Temporal lobe (tissue), 2 donors: ENCODE measurements around the genes RBBP5, NUAK2, LEMD1 and FAM72A.

DNA sequence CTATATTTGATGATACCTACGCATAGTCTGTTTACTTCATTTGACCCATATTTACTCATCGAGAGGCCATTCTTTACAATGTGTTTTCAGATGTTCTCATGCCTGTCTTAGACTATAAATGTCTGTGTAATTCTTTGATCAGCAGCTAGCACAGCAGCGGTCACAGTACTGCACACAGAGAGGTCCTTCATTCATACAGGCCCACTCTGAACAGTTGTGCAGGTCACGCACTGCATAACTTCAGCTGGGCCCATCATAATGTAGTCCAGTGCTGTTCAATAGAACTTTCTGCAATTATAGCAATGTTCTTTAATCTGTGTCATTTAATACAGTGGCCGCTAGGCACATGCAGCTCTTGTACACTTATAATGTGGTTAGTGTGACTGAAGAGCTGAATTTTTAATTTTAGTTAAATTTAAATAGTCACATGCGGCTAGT is 6.6 kb upstream of the NFASC start:
- RAMPAGE, long total RNA = no peak

GRCh38 chr1:204841665-204842374 is 13.4 kb downstream of the NFASC start:
- RAMPAGE, long total RNA = no peak

GRCh38 chr1:204878758-204879252 is 50.4 kb downstream of the NFASC start:
- RAMPAGE, long total RNA = no peak

GRCh38 chr1:205121276-205122164 is at the start of gene RBBP5:
Gene RBBP5, minus strand, starts transcription at chr1:205121978.
- RAMPAGE, long total RNA = no peak

DNA sequence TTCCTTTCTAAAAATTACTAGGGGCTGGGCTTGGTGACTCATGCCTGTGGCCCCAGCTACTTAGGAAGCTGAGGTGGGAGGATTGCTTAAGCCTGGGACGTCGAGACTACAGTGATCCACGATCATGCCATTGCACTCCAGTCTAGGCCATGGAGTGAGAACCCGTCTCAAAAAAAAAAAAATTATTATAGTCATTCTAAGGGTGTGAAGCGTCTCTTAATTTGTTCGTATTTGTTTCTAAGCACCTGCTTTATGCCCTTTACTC is 33.7 kb downstream of the TMCC2 start:
- RAMPAGE, long total RNA = no peak

DNA sequence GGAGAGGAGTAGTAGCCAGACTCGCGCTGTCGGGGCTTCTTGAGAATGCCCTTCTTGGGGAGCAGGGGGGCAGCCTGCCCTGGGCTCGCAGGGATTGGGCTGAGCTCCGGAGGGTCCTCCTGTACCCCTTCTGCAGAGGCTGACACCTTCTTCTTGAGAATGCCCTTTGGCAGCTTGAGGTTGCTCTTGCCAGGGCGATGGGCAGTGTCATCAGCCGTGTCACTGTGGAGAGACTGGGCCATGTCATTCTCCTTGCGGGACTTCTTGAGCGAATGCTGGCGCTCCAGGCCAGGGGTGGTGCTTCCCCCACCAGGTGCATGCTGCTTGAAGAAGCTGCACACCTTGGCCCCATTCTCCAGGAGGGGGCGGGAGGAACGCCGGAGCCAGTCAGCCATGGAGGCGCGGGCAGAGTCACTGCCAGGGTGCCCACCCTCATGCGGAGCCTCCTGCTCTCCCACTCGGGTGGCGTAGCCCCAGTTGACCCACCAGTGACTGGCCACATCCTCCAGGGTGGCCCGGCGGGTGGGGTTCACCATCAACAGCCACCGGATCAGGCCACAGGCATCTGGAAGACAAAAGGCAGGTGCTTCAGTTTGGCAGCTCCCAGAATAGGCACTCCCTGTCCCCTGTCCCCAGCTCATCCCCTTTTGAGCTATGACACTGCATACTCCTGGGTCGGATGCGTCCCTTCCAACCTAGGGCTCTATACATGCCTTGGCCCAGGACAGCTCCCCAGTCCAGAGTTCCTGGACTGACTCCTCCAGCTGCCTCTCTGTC is 17.4 kb downstream of the NUAK2 start:
- RAMPAGE, long total RNA = no peak

GRCh38 chr1:205321128-205322410 is at the start of gene NUAK2:
Gene NUAK2, minus strand, starts transcription at chr1:205321745.
- RAMPAGE, long total RNA = no peak

DNA sequence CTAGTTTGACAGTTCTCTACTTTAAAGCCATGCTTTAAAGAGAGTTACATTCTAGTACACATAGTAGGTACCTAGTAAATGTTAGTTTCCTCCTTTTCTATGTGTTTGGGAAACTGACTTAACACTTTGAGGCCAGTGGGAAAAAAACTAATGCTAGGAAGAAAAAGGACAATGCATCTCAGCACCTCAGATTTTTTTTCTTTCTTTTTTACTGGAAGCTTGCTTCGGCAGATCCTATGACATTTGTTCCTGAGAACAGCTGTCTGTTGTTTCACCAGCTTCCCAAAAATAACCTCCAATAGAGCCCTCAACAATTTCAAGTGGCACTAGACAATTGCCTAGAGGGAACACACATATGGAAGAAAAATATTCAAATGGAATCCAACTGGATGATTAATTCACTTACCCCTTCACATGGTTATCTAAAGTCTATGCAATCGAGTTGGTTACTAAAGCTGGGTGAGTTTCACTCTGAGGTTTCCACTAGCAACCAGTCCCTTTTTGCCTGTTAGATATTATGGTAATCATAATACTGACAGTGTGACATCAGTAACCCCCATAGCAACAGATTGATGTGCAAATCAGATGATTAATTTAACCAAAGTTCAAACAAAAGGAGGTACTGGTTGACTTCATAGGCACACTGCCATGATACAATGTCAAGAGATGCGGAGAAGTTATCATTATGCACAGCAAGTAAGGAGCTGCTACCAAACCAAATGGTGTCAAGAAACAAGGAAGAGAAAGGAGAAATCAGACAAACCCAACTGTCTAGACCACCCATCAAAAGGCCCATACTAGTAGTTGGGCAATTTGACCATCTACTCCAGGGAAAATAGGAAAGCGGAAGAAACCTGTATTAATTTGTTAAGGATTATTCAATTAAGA is at the start of gene LEMD1:
LEMD1 (minus strand) TSS at position 473 of the 888 bp plus-strand sequence.
- RAMPAGE, long total RNA = no peak

- RAMPAGE, long total RNA = no peak
These were observed 16.8 kb upstream of the LEMD1 start for GRCh38 chr1:205438409-205439202.

- RAMPAGE, long total RNA = no peak
These were observed 6.9 kb downstream of the BLACAT1 start for GRCh38 chr1:205448732-205449593.

DNA sequence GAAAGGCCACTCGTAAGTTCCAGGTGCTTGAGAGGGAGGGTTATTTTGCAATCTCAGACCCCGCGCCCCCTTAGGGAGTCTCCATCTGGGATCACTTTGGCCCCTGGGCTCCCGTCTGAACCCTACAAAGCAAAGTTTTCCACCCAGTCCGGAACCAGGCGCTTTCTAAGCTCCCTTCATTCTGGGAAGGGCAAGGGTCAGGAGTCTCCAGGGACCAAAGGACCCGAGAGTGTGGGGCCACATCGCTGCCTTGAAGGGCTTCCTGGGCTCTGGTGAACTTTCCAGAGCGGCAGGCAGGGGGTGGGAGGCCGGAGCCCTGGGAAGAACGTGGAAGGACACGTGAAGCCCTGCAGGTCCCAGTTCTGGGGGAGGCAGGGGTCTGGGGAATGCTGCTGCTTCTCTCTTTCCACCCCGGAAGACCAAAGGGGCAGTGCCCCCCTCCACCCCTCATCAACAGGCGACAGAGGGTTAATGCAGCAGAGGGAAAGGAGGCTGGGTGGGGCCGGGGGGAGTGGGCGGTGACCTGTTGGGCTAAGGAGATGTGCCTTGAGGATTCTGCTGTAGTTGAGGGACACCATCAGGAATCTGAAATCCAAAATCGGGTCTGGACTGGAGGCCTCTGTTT is 673 bp downstream of the CDK18 start:
- RAMPAGE, long total RNA = no peak

- RAMPAGE, long total RNA = no peak
These were observed 11.3 kb downstream of the SLC45A3 start for GRCh38 chr1:205668970-205669445.

GRCh38 chr1:205676418-205676961 is 3.8 kb downstream of the SLC45A3 start:
- RAMPAGE, long total RNA = no peak

DNA sequence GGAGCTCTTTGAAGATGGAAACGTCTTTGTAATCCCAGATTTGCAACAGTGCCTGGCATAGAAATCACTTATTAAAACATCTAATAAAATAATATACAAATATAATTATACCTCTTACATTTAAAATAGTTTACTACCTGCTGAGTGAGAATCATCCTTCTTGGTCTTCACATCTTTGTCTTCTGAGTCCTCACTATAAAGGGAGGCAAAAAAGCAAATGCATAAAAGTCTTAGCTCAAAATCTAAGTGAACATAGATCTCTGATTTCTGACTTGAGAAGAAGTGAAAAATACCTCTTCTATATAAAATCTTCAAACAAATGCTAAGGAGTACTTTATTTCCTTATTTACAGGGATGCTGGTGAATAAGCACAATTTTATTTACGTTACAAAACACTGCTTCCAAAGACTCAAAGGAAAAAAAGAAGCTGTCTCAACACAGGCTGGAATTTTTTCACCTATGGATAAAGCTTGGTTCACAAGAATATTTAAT is 26.1 kb downstream of the NUCKS1 start:
- RAMPAGE, long total RNA = no peak

GRCh38 chr1:205934477-205935230 is 8.6 kb downstream of the SLC26A9 start:
- RAMPAGE, long total RNA = no peak

DNA sequence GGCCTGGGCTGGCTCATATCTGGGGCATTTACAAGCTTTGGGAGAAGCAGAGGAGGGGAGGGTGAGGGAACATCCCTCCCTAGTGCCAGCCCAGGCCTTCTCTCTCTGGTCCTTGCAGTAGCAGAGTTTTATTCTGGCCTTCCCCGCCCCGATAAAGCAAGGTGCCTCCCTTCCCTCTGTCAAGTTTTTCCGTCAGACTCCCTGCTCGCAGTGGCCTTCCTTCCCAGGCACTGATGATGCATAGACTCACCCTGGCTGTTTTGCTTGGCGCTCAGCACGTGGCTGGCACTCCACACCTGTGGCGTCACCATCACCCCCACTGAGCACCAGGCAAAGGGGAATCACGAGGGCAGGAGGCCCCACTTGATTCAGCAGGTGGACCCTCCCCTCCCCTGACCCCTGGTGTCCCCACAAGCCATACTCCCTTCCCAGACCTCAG is 7.4 kb downstream of the SLC26A9 start:
- RAMPAGE, long total RNA = no peak

- RAMPAGE, long total RNA = no peak
These were observed 2.1 kb upstream of the RHEX start for GRCh38 chr1:206050643-206051553.

DNA sequence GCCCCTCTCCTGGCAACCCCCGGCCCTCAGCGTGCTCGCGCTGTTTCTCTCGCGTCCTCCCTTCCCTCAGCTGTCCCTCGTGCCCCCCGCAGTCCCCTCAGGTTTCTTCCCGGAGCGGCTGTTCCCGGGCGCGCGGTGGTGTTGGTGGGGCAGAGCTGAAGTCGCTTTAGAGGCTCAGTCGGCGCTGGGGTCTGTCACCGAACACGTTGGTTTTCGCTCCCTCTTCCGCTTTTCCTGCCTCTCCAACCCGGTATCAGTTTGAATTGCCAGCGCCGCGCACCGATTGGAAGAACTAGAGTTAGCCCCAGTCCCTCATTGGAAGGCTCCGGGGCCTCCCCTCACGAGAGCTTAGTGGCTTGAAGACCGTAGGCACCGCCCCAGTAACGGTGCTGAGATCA is at the start of gene FAM72A:
FAM72A (minus strand) TSS at position 205 of the 398 bp plus-strand sequence.
- RAMPAGE, long total RNA = no peak

DNA sequence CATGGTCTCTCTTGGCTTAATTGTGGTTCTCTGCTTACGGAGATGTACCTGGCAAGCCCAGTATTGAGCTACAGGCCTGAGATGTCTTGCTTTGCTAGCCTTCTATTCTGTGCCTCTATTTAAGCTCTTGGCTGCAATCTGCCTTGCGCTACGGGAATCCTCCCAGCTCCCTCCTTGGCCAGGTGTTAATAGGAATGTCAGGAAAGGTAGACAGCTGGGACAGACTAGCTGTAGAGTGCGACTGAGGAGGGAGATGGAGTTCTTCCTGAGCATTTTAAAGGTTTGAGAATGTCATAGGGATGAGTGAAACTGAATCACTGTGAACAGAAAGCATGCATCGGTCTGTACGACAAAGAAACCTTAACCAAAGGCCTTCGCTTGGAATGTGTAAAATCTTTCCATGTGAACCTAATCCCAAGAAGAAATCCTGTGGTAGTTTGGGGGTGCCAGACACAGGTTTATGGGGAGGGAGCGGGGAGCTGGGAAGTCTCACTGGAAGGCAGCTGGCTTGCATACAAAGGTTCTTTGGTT is 10.4 kb upstream of the IKBKE start:
- RAMPAGE, long total RNA = no peak

DNA sequence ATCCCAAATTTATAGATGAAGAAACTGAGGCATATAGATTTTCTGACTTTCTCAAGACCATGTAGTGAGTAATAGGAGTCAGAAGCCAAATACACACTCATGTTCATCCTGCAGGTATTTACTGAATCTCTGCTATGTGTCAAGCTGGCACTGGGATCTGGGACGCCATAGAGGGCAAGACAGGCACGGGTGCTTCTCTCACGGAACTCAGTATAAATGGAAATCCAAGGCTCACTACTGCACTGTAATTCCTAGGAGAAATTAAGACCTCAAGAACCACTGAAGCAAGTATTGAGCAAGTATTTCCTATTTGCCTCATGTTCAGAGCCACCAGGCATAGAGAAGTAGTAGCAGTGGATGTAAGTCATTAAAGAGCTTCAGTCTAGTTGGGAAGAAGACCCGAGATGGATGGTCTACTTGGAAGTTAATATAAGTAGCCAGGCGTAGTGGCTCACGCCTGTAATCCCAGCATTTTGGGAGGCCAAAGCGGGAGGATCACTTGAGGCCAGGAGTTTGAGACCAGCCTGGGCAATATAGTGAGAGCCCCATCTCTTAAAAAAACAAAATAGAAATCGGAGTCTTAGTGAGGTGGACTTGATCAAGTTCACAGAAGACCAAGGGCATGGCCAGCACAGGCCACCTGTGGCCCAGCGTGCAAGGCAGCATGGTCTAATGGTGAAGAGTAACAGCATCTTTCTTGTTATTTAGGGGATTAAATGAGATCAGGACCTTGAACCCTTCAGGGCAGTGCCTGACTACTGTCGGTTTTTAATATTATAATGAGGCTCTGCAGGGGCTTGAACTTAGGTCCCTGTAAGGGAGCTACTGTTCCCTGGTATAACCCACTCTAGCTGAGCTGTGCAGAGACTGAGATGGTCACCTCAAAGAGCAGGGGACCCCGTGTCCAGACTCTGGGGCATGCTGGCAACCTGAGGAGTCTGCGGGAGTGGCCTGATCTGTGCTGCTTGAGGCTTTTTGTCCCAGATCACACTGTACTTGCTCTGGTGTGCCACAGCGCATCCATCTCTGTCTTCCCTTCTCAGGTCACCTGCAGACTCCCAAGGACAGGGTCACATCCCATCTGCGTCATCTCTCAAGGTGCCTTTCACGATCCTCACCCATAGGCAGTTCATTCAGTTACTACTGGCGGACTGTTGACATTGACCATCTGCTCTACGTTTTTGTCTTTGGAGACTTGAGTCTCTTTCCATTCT is 38.6 kb downstream of the EIF2D start:
- RAMPAGE, long total RNA = no peak